ENCODE results near the gene CRB2.

DNA sequence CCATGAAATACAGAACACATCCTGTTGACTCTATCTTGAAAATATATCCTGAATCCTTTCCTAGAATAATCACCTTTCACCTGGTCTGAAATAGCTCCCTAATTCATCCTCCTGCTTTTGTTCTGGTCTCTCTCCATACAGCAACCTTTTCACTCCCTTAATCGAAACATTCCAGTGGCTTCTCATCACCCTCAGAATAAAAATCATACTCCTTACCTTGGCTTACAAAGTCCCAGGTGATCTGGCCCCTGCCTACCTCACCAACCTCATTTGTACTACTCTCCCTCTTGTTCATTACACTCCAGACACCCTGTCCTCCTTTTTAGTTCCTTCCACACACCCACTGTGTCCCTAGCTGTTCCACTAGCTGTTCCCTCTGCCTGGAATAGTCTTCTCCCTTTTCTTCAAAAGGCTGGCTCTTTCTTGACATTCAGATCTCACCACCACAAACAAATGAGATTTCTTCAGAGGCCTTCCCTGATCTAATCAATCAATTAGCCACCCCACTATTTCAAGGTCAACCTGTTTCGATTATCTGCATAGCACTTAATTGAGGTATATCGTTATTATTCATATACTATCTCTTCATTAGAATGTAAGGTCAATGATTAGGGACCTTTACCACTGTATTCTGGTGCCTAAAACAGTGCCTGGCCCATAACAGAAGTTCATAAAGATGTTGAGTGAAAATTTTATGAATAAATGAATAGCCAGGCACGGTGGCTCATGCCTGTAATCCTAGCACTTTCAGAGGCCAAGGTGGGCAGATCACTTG is 26.5 kb downstream of the STRBP start:
- PRO-cap = no peak

DNA sequence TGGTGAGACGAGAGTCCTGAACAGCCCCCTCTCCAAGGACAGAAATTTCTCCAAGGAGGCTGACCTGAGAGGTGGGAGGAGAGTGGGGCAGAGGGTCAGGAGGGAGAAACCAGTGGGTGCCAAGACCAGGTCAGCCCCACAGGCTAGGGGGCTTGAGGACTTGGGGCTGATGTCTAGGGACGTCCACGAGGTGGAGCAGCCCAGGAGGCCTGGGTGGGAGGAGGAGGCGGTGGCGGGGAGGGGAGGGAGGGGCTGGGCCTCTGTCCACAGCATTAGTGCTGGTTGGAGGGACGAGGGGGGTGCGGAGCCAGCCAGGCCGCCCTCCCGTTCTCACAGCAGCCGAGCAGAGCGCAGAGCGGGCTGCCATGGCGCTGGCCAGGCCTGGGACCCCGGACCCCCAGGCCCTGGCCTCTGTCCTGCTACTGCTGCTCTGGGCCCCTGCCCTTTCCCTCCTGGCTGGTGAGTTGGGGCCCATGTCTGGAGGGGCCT is at the start of gene CRB2:
Gene CRB2, plus strand, starts transcription at position 302 of the 489 bp plus-strand sequence.
- PRO-cap = no peak

DNA sequence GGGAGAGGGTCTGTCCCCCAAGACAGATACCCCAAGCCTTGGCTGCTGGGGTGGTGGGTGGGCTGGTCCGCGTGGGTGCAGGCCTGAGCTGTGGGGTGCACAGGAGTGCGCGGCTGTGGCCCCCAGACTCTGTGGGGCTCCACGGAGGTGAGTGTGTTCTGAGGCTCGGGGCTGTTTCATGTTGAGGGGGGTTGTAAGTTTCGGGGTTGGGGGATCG is 296 bp downstream of the CRB2 start:
- PRO-cap = no peak

DNA sequence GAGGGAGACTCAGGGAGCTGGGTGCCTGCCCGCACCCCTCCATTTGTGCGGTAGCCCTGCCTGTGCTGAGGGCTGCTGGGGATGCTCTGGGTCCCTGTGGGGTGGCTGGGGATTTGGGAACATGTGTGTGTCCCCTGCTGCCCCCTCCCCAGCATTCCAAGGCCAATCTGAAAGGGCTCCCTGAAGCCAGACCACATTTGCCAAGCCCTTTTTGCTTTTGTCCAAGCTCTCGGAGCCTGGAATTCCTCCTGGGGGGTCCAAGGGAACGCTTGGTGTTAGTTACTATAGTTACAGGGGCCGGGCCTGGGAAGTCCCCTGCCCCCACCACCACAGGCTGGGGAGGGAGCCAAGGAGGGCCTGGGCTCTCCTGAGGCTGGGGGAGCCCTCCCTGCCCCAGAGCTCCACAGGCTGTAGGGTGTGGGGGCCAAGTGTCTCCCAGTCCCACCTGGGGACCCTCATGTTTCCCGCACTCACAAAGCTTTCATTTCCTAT is 1.0 kb downstream of the CRB2 start:
- PRO-cap = no peak

GRCh38 chr9:123364335-123364516 is 8.2 kb downstream of the CRB2 start:
- PRO-cap = no peak

DNA sequence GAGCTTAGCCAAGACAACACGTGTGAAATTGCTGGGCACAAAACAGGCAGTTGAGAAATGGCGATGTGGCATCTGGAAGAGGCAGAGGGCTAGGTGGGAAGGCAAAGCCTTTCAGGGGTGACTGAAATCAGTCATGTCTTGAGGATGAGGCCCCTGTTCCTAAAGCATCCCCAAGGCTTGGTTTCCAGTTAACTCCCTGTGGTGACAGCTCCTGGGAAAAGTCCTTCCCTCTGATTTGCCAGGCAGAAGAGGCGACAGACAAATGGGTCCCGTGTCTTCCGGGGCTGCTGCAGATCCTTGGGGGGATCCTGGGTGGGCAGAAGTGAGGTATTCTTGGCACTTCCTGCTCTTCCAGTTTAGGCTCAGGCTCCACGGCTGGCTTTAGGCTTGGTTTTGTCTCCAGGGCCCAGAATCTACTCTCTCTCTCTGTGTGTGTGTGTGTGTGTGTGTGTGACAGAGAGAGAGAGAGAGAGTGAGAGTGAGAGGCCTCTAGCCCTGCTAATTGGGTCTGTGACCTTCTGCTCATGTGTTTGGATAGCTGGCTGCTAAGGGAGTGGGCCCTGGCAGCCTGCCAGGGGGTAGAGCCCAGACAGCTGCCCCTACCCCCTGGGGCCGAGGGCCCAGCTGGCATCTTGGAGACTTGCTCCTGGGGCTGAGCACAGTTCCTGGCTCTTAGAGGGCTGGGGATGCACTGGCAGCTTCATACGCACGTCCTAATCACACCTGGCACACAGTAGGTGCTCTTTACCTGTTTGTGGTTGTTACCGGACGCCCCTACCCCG is 39.2 kb downstream of the CRB2 start:
- PRO-cap = no peak

DNA sequence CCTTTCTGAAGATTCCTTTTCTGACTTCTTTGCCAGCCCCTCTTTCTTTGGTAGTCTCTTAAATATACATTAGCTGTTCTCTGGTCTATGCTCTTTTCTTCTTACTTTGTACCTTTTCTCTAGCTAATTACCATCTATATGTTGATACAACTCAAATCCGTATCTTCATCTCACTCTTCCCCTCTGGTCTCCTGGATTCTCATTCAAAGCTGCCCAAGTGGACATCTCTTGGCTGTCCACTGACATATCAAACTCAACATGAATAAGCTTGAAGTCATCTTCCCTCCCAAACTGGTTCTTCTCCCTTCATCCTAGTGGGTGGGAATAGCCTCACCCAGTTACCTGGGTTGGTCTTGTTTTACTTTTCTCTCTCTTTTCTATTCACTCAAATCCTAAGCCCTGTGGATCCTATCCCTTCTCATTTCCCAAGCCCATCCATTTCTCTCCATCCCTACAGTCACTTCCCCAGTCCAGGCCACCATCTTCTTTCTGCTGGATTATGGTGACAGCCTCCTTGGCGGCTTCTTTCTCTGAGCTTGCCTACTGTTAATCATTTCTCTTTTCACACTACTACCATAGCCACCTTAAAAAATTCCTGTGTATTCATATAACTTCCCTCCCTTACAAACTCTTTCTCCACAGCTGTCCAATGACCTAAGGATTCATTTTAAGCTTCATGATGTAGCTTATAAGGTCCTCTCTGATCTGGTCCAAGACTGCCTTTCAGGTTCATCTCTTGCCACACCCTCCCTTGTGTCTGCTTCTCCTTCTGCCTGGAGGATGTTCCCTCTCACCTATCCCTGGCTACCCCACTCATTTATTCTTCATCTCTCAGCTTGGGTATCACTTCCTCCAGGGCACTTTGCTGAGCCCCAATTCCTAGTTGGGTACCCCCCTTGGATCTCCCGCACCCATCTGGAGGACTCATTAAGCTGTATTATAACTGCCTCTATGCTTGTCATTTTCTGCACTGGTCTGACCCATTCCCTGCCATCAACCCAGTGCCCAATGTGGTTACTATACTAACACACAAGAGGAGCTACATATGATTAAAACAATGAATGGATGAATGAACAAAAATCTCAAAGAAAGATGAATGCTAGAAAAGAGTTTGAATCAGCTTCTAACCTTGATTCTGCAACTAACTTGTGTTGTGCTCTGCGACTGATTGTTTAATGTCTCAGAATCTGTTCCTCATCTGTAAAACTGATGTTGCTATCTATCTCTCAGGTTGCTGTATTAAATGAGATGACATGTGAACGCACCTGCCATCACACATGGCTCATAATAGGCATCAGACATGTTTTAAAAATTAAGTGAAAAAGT is 171.2 kb downstream of the CRB2 start:
- PRO-cap = no peak

- PRO-cap = no peak
Measured at GRCh38 chr9:124190721-124191173, 67.0 kb upstream of the NEK6 start.

GRCh38 chr9:124214036-124214366 is 43.7 kb upstream of the NEK6 start:
- PRO-cap = no peak

DNA sequence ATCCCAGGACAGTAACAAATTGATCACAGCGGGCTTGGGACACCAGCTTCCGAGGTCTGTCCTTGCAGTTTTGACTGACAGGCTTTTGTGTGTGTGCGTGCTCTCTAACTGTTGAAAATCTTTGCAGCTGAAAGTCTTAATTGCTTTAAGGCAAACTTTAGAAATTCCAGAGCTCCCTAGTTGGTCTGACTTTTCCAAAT is 1.2 kb downstream of the NEK6 start:
- PRO-cap = no peak

GRCh38 chr9:124260710-124261836 is 3.3 kb downstream of the NEK6 start:
- PRO-cap = unidirectional peak, plus-strand start at chr9:124261470

- PRO-cap = no peak
Measured at GRCh38 chr9:124282724-124283320, 25.1 kb downstream of the NEK6 start.

GRCh38 chr9:124353979-124354842 is 61.0 kb downstream of the PSMB7 start:
- PRO-cap = no peak

DNA sequence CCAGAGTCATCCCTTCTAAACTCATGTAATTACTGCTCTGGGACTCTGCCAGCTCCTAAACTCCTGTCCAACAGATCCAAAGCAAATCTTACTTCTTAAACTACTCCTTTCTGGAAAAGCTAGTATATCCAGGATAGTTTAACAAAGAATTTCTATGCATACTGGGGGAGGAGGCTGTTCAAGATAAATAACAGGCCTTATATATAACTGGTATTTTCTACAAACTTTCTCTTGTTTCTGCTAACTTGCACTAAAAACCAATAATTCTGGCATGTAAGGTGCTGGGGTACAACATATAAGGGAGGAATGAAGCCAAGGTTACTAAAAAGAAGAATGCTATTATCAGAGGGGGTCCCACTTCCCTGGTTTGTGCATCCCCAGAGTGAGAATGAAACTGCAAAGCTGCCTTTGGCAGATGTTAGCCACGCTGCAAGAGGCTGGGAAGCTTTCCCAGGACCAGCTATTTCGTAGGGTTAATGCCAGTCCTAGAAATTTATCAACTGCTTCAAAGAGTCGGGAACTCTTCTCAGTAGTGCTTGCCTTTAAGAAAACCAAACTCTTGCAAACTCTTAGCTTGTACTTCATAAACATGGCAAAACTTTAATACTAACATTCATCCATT is 87.3 kb upstream of the NR5A1 start:
- PRO-cap = no peak

- PRO-cap = no peak
Measured at GRCh38 chr9:124800463-124801019, 23.6 kb downstream of the OLFML2A start.

DNA sequence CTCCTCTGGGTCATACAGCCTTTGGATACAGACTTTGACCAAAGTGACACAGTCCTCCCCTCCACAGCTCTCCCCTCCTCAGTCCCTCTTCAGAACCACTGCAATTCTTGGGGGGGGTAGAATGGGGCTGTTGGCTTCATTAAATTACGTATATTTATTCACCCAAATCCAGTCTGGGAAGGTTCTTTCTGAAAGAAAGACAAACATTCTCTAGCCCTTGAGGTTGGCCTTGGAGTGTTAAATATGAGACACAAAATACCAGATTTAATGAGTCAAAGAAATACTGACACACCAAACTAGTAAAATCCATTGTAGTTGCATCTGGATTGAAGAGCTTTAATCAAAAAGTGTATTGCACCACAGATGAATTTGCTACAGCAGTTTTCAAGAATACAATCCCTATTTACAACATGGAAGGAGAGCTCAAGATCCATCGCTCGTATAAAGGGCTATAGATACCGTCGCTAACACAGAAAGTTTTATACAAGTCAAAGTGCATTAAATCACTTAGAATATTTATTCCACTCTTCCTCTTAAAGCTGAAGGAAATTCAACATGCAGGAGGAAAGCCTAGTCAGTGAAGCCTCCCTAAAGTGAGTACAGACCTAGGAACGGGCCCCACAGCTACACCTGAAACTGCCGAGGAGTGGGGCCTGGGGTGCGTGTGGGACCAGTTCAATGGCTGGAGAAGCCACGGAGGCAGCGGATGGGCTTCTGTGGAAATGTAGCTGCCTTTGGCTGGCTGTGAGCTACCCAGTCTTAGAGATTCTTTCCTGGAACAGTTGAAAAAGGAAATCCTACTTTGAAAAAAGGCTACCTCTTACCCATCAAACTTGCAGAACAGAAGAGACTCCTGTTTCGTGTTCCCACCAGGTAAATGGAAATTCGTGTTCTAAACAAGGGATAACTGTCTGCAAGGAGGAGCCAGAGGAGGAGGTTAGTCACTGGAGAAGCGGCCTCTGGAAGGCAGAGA is 16.4 kb downstream of the ARPC5L start:
- PRO-cap = no peak

DNA sequence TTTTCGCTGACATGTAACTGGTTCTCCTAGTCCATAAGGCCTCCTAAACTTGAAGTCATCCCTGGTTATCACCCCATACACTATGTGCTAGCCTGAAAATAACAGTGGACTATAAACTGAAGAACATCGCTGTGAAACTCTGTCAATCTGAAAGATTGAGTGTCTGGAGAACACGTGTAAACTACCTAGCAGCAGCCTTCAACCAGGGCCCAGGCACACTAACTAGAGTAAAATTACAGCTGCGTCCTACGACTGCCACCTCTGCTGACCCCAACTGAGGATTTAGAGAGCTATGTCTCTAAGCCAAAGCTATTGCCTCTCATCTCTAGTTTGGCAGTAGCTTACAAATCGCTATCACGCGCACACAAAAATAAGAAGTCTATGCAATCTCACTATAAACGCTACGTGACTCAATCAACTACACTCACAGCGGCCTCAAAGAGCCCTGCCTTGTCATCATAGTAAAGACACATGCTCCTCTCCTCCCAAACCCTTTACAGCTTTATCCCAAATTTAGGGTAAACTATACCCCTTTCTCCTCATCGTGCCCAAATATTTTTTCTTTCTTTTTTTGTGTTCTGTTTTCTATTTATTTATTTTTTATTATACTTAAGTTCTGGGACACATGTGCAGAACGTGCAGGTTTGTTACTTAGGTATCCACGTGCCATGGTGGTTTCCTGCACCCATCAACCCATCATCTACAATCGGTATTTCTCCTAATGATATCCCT is 8.7 kb downstream of the PPP6C start:
- PRO-cap = no peak

- PRO-cap = no peak
Measured at GRCh38 chr9:125460623-125461709, 199.3 kb downstream of the GAPVD1 start.

GRCh38 chr9:125649198-125649728 is 57.7 kb downstream of the MAPKAP1 start:
- PRO-cap = no peak

- PRO-cap = no peak
Measured at GRCh38 chr9:125672323-125672692, 34.7 kb downstream of the MAPKAP1 start.

All from left common carotid artery plus branches (tissue), 1 donor.